ENCODE data around the gene ZFPM1.

DNA sequence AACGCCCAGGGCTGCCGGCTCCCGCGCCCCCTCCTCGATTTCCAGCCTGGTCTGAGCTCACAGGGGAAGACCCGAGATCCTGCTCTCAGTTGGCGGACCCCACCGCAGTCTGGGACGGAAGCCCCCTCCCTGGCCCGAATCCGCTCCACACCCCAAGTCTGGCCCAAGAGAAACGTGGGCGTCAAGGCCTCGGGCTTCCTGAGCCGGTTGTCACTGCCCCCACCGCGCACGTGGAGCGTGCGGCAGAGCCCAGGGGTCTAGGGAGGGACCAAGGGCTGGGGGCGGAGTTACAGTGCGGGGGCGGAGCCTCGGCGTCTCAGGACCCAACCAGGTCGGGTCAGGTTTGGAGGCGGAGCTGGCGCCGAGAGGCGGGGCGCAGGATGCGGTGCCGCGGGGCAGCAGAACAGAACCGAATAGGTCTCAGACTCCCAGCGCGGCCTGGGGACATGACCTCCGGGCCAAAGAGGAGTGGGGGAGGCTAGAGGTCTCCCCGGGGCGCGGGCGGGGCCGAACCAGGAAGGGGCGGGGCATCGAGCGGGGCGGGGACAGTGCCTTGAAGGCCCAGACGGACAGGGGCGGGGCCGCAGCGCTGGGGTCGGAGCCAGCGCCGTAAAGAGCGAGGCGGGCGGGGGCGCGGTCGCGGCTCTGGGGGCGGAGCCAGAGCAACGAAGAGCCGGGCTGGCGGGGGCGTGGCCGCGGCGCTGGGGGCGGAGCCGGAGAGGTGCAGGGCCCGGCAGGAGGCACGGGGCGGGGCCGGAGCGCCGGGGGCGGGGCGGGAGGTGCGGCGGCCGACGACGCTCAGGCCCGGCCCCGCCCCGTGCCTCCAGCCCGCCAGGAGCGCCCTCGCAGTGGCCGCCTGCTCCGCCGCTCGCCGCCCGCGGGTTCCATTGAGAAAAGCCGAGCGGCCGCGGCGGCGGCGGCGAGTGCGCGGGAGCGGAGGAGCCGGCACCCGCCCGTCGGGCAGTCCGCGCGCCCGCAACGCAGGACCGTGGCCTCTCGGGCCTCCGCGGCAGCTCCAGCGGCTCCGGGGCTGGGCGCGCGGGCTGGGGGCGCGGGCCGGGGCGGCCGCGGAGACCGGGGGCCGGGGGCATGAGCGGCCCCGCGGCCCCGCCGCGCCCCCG, at the start of gene ZFPM1:
Gene ZFPM1 (plus strand): TSS at position 826 of the 1,121 bp plus-strand sequence.
- PRO-cap, result bidirectional peak, plus-strand start at position 584 of the sequence, minus-strand start at position 420 of the sequence; unidirectional peak, plus-strand start at position 584 of the sequence; unidirectional peak, plus-strand start at position 826 of the sequence

DNA sequence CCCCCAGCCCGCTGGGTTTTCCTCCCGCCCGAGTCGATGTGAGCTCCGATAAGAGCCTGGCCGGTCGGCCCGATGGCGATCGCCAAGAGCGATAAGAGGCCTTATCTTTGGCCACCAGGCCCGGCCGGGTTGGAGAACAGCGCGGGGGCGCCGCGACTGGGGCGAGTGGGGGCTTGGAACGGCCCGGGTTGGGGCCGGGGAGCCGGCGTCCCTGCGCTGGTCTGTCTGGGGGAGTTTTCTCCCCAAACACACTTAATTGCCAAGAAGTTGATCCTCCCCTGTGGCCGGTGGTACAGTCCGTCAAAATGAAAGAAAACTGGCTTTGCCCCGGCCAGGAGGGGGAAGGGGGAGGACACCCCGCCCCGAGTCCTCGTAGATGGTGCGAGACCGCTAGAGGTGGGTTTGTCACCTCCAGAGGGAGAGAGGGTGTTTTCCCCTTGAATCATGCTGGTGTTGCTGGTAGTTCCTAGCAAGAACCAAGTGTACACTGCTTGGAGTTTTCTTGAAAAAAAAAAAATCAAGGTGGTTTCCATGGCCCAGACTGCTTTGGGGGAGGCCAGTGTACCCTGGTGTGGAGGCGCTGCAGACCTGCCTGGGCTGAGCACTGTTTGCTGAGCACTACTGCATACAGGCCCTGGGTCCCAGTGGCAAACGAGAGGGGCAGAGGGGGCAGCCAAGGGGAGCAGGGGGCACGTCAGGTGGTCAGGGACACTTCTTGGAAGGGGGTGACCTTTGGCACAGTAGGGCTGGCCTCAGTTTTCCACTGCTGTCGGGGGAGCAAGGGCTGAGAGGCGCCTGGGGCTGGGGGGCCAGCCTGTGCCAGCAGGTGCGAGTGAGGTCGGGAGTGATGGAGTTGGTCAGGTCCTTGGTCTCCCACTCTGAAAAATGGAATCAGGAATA, 3.1 kb downstream of the ZFPM1 start:
- PRO-cap, result unidirectional peak, minus-strand start at position 227 of the sequence

DNA sequence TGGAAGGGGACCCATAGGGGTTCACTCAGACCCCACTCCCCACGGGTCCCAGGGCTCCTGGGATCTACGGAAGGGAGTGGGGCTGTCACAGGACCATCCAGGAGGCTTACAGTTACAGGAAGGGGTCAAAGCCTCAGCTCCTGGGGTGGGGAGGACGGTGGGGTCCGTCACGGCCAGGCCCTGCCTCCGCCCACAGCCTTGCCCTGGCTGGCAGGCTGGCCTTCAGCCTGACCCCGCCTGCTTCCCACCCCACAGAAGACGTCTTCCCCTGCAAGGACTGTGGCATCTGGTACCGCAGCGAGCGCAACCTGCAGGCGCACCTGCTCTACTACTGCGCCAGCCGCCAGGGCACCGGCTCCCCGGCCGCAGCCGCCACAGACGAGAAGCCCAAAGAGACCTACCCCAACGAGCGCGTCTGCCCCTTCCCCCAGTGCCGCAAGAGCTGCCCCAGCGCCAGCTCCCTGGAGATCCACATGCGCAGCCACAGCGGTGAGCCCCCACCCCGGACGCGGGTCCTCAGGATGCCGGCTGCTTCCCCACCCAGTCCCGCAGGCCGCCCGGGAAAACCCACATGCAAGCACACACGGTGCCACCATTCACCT, 38.4 kb upstream of the ZC3H18 start:
- PRO-cap, result no peak

DNA sequence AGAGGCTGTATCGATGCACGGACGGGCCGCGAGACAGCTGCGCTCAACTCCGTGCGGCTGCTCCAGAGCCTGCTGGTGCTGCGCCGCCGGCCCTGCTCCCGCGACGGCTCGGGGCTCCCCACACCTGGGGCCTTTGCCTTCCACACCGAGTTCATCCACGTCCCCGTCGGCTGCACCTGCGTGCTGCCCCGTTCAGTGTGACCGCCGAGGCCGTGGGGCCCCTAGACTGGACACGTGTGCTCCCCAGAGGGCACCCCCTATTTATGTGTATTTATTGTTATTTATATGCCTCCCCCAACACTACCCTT, 1.5 kb downstream of the IL17C start:
- PRO-cap, result no peak

GRCh38 chr16:88649943-88650139, 1.0 kb downstream of the CYBA start:
- PRO-cap, result no peak

DNA sequence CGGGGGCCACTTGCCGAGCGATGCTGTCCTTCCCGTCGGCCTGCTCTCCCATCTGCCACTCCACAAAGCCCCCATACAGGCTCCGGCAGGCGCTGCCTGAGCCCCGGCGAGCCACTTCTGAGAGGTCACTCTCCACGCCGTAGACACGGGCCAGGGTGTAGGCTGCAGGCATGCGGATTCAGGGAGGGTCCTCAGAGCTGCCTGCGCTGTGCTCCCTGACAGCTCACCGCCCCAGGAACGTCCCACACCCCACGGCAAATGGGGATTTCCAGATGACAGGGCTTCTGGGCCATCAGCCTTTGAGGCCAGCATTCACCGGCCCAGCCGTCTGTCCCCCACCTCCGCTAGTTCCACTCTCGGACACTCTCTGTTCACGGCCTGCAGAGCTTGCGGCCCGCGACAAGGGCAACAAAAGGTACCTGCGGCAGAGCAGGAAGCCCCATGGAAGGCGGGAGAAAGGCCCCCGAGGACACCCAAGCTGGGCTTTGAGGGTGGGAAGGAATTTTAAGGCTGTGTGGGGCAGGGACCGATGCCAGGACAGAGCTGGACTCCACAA, 5.4 kb upstream of the CYBA start:
- PRO-cap, result no peak

DNA sequence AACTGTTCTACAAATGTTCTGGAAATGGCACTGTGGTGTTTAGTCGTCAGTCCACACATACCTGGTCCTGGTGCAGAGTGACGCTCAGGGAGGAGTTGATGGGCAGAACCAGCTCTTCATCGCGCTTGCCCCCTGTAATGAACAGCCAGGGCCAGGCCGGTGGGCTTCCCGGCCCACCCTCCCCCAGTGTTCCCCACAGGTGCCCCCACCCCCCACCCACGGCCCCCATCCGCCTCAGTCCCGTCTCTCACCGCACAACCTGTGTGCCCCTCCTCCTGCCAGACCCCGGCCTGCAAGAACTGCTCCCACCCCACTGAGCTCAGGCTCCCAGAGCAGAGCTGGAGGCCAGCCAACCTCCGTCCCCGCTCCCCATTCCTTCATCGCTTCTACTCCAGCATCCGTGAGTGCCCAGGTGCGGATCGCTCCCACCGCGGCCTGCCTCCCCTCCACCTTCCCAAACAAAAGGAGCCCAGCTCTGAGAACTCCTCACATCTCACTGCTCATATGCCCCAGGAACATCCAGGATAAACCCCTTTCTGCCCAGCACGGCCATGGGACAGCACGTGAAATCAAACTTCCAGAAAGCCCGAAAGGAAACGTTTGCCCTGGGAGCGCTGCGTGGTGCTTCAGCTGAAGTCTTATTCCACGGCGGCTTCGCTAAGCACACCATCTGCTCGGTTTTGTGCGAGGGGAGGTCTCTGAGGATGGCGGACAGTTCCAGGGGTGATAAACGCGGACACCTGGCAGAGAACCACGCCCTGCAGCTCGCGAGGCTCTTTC, 4.1 kb downstream of the MVD start:
- PRO-cap, result no peak

DNA sequence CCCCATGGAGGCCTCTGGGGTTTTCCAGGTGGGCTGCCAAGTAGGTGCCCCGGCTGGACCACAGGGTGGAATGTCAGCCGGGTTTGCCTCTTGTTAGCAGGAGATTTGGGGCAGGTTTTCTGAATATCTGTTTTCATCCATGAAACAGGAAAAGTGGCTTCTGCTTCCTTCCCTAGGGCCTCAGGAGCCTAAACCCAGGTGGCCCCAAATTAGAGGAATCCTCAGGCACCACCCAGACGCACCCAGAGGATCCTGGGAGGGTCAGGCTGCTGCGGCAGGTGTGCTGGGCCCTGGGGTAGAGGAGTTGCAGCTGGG, 6.8 kb upstream of the SNAI3 start:
- PRO-cap, result no peak

GRCh38 chr16:88738288-88738592, 31.9 kb downstream of the CTU2 start:
- PRO-cap, result no peak

DNA sequence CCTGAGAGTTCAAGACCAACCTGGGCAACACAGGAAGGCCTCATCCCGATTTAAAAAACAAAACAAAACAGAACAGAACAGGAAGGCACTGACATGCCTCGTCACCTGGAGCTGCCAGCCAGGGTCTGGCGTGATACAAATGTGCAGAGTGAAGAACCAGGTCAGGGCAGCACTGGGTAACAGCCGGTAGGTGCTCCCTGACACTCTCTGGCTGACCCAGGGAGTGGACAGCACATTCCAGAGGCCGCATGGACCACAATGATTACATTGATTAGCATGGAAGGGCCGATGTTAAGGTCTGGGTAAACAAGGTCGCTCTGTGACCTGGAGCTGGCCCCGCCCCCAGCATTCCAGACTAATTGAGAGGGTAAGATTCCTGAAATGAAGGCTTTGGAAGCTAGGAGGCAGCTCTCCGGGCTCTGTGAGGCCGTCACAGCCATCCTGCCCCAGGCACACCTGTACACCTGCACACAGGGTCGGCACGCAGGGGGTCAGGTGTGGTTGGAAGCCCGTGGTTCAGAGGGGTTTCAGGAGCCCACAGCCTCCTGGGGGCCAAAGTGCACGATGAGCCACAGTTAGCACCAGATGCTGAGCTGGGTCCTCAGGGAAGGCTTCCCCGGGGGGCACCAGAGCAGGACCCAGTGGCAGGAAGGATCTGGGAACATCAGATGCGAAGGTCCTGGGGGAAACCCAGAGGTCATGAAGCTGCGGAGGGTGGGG, 21.4 kb downstream of the PIEZO1 start:
- PRO-cap, result bidirectional peak, plus-strand start at position 384 of the sequence, minus-strand start at position 127 of the sequence

- PRO-cap, result no peak
Observed at GRCh38 chr16:88780959-88781624, 3.9 kb downstream of the PIEZO1 start.

GRCh38 chr16:88807141-88808138, 3.9 kb downstream of the CDT1 start:
- PRO-cap, result no peak

DNA sequence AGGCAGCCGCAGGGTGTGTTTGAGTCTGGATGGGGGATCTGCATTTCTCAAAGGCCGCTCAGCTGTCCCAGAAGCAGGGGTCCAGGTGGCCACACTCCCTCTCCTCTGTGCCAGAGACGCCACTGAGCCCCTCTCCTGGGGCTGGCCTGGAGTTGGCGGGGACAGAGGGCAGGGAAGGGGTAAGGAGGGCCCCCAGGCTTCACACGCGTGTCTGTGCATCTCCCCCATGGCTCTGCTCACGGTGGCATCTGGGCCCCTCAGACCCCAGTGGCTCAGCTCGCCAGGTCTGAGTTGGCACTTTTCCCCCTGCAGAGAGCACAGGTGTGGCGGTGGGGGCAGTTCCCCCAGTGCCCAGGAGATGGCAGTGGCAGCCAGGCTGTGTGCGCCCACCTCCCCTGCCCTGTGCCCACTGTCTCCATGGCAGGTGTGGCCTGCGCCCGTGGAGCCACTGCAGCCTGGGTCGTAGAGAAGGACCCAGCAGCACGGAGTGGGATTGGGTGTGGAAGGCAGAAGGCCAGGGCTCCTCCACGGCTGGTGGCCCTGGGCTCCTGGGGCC, 4.2 kb upstream of the APRT start:
- PRO-cap, result no peak

DNA sequence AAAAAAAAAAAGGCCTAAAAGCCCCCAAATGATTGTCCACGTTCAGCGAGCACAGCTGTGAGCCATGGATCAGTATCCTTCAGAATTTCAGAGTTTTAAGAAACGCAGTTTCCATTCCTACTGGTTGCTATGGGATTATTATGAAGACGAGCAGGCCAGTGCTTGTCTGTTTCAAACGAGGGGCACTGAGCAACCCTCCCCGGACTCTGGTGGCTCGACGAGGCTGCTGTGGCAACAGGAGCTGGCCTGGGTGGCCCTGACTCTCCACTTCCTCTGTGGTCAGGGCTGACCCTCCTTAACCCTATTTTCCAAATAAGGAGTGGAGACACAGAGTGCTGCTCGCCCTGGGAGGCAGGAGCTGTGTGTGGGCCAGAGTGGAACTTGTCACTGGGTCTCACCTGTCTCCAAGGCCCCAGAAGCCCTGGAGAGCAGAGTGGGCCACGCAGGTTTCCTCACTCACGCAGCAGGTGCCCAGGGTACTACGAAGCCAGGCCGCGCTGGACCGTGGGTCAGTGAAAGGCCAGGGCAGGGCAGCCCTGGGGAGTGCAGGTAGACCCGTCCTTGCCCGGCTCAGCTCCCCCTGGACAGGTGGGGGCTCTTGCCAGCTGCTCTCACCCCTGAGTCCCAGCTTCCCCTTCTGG, 3.4 kb downstream of the GALNS start:
- PRO-cap, result no peak

DNA sequence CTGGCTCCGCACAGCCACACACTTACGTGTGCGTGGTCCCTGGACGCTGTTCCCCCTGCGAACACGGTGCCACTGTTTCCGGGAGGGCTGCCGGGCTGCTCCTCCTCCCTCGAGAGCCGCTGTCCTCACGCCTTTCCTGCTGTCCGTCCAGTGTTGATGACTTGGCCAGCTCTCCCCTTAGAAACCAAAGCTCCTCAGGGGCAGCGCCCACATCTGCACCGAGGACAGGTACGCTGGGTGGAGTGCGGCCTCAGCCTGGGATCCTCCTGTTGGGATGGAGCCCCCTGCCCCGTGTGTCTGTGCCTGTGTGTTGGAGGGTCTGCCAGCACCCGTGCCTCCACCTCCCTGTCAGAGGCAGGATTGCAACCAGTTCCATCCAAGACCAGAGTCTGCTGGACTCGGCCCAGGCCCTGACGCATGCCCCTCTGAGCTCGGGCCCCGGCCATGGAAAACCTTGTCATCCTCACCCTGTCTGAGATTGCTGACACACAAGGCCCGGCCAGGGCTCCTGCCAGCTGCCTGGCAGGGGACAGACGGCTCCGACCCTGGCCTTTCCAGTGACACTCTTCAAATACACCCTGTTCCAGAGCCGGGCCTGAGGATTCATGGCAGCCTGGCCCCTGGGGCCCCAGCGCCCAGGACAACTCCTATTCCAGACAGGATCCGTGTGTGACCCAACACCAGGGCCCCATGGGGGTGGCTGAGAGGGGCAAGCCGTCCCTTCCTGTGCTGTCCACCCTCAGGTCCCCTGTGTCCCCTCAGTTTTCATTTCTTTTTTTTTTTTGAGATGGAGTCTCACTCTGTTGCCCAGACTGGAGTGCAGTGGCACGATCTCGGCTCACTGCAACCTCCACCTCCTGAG, 3.1 kb upstream of the PABPN1L start:
- PRO-cap, result no peak

- PRO-cap, result no peak
Observed at GRCh38 chr16:88976108-88976806, 750 bp downstream of the CBFA2T3 start.

- PRO-cap, result no peak
Observed at GRCh38 chr16:88992043-88992511, 15.1 kb upstream of the CBFA2T3 start.

DNA sequence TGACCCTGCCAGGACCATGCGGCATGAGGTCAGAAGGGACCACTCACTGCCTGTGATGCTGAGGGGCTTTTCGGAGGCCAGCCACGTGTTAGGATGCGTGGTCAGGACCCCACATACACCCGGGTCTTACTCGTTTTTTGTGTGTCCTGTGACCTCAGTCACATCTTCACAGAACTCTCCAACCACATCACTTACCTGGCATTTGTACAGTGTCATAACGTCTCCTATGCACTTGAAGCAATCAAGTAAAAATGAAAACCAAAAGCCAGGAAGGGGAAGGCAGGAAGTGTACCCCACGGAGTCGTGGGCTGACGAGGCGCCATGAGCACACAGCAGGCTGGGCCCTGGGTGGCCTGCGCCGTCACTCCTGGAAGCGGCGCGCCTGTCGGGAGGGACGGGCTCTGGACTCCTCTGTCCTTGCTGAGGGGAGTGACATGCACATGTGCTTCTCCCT, 8.0 kb downstream of the ACSF3 start:
- PRO-cap, result no peak

DNA sequence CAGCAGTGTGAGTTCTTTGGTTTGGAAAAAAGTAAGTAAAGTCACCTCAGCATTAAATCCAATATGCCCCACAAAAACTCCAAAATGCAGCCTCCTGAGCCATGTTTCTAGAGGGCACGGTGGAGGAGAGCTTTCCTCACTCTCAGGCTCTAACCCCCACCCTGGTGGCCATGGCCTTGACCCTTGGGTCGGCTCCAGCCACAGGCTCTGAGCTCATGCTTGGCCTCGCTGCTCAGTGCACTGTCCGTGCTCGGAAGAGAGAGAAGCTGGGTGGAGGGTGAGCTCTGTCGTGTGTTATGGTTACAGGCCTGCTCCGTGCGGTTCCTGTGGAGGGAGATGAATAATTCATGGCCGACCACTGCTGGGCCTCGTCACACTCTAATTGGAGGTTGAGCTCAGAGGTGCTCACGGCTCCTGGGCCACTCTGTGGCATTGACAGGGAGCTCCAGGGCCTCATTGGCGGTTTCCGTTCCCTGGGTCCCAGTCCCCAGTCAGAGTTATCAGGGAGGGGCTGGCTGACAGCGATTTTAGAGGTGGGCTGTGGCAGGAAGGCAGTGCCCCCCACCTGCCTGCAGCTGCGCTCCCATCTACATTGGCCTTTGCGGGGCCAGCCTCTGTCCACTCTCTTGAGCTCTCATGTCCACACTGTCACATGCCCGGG, 24.8 kb downstream of the ACSF3 start:
- PRO-cap, result no peak

- PRO-cap, result no peak
Observed at GRCh38 chr16:89154741-89155619, 16.6 kb upstream of the CDH15 start.

Data from left lobe of liver (tissue), 1 donor.